Kidney (tissue), 2 donors: ENCODE measurements around a stretch of chr12.

GRCh38 chr12:24078017-24078883 lies 128.8 kb upstream of the SOX5 start:
- PRO-cap, result no peak
- RRBS, result no CpG with 5 or more reads among the region's 5 CpGs

DNA sequence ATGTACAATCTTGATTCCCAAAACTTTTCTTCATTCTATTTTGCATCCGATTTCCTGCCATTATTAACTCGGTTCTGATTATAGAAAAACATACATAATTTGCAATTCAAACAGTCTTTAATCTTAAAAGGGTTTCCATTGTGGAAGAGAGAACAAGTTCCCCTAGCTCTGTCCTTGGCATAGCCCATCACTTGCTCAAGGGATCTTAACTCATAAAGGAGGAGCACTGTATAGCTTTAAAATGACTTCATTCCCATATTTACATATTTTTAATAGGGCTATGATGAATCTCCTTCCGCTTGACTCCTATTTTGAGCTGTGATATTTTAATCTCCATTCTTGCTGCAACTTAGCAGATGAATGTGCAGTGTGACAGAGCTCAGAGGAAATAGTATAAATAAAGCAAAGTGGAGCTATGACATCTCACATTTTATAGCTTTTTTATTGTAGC lies 428.9 kb upstream of the SOX5 start:
- PRO-cap, result no peak
- RRBS, result no CpG with 5 or more reads among the region's 3 CpGs

- PRO-cap, result no peak
- RRBS, result no CpG with 5 or more reads among the region's 9 CpGs
Observed at GRCh38 chr12:24476235-24476957, 472.5 kb downstream of the BCAT1 start.

DNA sequence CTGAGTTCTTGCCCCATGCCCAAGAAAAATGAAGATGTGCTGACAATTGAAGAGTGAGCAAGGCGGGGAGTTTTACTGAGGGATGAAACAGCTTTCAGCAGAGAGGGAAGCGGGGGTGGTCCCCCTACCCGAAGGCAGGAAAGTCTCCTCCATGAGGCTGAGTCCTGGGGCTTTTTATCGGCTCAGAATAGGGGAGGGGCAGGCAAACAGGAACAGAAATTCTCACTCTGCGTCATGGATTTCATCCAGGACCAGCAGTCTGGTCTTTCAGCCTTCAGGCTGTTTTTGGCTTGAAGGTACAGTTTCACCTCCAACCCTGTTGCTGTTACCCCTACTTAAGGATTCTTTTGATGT lies 3.0 kb upstream of the BCAT1 start:
- PRO-cap, result no peak
- RRBS, result no CpG with 5 or more reads among the region's 5 CpGs

- PRO-cap, result no peak
- RRBS, result no CpG with 5 or more reads among the region's 5 CpGs
Observed at GRCh38 chr12:26124682-26124835, 278 bp downstream of the BHLHE41 start.

DNA sequence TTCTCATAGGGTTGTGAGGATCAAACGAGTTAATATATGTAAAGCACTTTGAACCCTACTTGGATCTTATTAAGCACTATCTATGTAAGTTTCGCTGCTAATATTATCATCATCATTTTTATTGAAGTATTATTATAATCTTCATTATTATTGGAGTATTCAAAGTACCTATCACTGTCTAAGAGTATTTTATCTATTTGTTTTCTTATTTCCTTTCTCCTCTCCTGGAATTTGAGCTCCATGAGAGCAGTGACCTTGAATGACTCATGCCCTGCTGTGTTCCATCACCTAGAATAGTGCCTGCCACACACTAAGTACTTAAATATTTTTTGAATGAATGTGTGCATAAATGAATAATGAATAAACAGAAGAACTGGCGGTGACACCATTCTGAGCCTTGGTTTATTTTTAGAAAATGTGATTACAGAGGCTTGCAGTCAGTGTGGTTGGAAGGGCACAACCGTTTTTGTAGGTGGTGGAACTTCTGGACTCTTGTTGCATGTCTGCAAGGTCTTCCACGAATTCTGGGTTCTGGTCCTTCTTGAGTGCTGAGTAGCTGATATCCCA lies 28.5 kb upstream of the BHLHE41 start:
- PRO-cap, result no peak
- RRBS, result no CpG with 5 or more reads among the region's 5 CpGs

DNA sequence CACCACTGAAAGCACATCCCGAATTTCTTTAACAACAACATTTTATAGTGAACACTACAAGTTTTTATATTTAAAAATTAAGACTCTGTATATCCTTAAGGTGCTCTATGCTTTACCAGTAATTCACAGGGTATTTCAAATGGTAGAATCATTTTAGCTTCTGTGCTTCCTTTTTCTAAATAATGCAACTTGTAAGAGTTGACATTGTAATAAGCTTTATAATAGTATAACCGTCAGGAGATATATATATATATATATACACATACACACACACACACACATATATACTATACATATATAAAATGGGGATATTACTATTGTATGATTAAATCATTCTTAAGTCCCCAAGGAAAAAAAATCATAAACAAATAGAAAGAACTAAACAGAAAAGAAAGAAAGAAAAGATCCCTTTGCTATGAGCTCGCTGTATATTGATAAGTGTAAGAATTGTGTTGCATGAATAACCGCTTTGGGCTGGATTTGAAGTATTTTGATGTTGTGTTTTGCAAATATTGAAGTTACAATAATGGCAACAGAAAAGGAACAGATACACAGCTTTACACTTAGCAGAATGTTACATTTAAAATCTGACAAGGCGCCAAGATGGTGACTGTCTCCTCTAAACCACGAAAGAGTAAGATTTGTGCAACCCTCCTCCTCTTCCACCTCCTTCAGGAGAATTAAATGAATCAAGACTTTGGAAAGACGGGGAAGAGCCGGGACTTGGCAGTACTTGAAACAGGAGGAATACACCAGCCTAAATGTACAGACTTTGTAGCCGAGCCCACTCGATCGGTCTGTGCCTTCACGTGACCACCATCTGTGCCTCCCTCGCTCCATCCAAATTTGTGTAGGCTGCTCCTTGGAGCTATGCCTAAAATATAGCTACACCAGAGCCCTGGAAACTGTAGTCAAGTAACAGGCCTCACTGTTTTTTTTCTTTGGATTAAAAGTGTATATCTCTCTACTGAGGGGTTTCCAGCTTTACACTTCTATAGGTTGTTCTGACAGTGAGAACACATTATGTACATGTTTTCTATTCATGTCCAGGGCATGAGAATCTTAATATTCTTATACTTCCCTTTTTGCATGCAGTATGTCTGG lies 38.1 kb downstream of the SSPN start:
- PRO-cap, result no peak
- RRBS, result no CpG with 5 or more reads among the region's 13 CpGs

DNA sequence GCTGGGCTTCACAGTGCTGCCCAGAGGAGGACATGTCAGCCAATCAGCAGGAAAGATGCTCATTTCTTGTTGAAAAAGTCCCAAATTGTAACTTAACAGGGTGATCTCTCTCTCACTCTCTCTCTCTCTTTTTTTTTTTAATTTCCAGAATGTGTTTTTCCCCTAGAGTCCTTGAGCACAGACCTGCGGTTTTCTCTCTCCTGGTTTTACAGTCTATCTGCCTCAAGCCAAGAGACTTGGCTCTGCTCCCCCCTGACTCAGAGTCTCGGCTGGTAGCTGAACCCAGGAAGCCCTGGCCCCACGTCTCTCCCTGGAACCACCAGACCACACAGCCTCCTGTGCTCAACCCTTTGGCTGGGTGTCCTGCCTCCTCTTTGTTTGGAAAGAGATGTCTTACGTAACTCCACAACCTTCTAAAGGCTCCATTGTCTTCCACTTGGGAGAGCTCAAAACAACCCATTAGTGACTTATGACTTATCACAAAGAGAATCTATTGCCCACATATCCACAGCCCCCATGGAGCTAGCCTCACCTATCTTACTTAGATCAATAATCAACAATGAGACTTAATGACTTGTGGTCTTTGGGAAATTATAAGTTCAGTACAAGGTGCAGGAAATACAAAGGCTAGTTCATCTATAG lies 44.1 kb downstream of the SSPN start:
- PRO-cap, result no peak
- RRBS, result no CpG with 5 or more reads among the region's 4 CpGs

DNA sequence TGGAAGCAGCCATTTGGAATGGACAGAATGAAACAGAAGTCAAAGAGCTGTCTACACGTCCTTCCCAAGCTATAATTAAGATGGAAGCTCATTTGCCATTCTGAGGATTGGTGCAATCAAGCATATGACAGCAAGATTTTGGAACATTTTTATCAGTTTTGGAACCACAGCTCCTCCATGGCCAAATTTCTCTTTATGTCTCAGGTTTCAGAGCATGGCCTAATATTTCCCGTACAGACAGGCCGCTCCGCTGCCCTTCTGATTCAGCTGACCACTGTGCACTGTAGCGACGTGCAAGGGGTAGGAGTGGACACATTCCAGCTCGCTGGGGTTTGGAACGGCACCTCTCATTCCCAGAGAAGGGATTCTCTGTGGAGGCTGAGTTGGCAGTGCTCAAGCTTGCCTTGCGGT lies 92.1 kb downstream of the SSPN start:
- PRO-cap, result bidirectional peak, plus-strand start at position 350 of the sequence, minus-strand start at position 257 of the sequence
- RRBS, result no CpG with 5 or more reads among the region's 9 CpGs

DNA sequence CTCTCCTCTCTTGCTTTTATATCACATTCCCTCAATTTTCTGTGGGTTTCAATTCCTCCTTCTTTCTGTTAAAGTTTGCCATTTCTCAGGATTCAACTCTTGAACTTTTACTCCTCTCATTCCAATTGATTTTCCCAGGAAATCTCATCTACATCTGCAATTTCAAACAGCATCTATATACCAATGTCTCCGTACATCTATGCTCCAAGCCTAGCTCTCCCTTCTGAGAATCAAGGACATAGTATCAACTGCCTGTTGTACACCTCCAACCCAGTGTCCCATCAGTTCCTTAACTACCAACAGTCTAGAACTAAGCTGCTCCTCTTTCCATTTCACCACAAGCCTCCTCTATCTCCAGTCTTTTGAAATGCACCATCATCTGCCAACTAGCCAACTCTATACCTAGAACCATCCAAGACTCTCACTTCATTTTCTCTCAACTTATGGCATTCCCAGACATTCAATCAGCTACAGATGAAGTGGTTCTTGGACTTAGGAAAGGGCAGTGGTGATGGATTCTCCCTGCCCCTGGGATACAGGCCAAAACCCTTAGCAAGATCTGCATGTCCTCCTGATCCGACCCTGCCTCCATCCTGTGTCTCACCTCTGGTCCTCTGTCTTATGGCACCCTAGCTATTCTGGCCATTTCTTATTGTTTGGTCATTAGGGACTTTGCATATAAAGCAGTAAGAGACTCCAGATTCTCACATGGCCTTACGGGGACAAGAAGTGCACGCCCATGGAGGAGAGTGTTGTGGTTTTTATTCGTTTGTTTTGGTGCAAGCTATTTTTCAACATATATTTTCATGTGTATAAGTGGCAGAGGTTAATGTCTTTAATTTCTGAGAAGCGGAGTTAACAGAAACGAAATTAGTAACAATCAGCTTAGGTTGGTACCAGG lies 264.5 kb downstream of the SSPN start:
- PRO-cap, result no peak
- RRBS, result no CpG with 5 or more reads among the region's 7 CpGs

GRCh38 chr12:26525830-26526316 lies 307.1 kb downstream of the ITPR2 start:
- PRO-cap, result no peak
- RRBS, result no CpG with 5 or more reads among the region's 1 CpG

- PRO-cap, result unidirectional peak, minus-strand start at chr12:26833981
- RRBS, result no CpG with 5 or more reads among the region's 23 CpGs
Observed at GRCh38 chr12:26833717-26834171, 750 bp upstream of the ITPR2 start.

DNA sequence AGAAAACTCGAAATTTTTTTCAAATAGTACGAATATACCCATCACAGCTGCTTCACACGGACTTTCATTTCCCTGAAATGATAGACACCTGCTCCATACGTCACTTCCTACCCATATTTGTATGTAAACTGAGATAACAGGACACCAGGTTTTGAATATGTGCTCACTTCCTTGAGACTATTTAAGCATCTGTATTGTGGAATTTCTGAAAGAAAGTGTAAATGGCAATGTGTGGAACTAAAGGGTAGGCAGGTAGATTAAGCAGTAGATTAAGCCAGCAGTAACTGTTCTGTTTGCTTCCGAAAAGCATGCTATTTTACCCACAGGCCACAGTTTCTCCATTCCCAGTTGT lies 13.5 kb upstream of the ITPR2 start:
- PRO-cap, result no peak
- RRBS, result no CpG with 5 or more reads among the region's 5 CpGs

DNA sequence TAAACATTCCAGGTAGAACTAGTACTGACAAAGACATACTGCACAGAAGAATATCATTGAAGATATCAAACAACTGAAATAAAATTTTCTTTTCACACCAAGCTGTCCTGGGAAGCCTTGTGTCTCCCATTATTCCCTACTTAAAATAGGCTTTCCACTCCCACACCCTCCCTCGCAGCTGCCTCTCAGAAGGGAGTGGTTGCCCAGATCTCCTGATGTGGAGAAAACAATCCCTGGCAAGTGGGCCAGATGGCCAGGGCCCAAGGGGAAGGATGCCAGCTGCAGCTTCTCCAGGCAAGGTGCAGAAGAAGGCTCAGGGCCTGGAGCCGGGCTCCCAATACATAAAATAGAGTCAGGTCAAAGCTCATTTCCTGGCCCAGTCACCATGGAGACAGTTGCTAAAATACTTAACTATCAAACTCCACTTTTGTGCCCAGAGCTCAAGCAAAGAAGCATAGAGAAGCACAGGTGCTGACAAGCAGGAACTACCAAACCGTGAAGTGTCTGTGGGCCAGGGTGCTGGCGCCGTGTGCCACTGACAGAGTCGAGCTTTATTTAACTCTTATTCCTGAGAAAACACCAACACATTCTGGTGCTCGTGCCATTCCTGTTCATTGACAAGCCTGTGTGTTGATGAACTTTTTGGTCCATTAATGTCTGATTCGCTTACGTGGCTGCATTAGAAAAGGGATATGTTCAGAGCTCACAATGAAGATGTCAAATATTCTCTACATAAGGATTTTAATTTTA lies 45.7 kb upstream of the ITPR2 start:
- PRO-cap, result no peak
- RRBS, result no CpG with 5 or more reads among the region's 9 CpGs

- PRO-cap, result no peak
- RRBS, result no CpG with 5 or more reads among the region's 8 CpGs
Observed at GRCh38 chr12:26937555-26937867, 270 bp downstream of the INTS13 start.

- PRO-cap, result no peak
- RRBS, result 2% methylated on average over 5 of the region's 17 CpGs
Observed at GRCh38 chr12:26938826-26939214, 550 bp downstream of the FGFR1OP2 start.

- PRO-cap, result no peak
- RRBS, result no CpG with 5 or more reads among the region's 10 CpGs
Observed at GRCh38 chr12:27012864-27013335, 1.3 kb downstream of the TM7SF3 start.

- PRO-cap, result no peak
- RRBS, result no CpG with 5 or more reads among the region's 2 CpGs
Observed at GRCh38 chr12:27013496-27013848, 712 bp downstream of the TM7SF3 start.

- PRO-cap, result no peak
- RRBS, result no CpG with 5 or more reads among the region's 1 CpG
Observed at GRCh38 chr12:27179084-27179454, 65.0 kb upstream of the STK38L start.

- PRO-cap, result no peak
- RRBS, result no CpG with 5 or more reads among the region's 2 CpGs
Observed at GRCh38 chr12:27213311-27213756, 30.8 kb upstream of the STK38L start.